SJSA1 (cell line): ENCODE data around the genes MRPL54 and STAP2.

DNA sequence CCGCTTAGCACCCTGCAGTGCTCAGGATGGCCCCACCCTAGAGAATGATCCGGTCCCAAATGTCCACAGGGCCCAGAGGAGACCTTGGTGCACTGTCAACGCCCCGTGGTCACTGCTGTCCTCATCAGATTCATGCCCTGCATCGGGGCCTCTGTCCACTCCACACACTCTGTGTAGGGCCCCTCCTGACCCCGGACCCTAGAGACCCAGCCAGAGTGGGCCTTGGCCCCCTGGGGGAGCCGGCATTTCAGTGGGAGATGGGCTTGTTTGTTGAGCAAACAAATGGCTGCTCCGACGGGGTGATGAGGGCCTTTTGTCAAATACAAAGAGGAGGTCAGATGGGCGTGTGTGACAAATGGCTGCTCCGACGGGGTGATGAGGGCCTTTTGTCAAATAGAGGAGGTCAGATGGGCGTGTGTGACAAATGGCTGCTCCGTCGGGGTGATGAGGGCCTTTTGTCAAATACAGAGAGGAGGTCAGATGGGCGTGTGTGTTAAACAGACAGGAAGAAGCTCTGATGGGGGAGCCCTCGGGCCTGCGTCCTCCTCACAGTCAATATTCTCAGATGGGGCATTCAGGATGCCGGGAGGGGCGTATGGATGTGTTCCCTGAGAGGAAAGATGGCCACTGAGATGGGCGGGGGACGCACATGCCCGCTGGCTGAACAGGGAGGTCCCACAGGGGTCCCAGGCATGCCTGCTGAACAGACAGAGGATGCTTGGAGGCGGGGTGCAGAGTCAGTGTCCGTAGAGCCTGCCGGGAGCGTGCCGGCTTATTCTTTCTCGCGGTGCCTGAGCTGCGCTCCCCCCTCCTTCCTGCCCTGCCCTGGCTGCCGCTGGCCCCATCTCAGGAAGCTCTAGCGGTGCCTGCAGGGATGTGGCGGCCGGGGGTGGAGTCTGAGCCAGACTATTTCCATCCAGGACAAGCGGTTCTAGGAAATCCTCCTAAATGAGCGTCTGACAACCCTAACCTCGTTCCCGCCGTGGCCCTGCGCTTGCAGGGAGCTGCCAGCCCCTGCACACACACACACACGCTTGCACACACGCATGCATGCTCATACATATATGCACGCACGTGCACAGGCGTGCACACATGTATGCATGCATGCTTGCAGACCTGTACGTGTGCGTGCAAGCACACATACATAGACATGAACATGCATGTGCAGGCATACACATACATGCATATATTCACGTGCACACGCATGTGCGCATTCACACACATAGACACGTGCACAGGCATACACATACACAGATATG is 36.1 kb downstream of the SMIM24 start:
- RAMPAGE, long total RNA = no peak

DNA sequence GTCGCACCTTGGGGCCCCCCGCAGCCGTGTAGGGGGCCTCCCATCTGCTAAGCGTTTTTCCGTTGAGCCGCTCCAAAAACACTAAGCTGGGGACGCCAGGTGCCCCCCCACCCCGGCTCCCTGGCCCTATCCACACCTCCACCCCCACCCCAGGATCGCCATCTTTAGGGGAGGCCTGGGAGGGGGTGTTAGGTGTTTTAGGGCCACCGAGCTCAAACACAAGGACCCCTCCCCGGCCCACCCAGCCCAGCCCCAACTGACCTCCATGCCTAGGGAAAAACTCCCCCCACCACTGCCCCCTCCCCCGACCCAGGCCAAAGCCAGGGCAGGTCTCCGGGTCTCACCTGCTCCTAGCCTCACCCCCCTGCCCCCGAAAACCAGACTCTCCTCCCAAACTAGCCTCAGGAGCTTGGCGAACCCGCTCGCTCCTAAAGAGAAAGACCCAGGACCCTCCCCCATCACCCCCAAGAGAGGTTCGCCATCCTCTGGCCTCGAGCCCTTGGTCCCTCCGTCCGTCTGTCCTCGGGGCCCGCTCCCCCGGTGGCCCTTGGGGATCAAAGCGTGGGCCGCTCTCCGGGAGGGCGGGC is 15.9 kb downstream of the SMIM24 start:
- RAMPAGE, long total RNA = no peak

- RAMPAGE, long total RNA = no peak
These were observed 9.6 kb downstream of the SMIM24 start for GRCh38 chr19:3470719-3471091.

DNA sequence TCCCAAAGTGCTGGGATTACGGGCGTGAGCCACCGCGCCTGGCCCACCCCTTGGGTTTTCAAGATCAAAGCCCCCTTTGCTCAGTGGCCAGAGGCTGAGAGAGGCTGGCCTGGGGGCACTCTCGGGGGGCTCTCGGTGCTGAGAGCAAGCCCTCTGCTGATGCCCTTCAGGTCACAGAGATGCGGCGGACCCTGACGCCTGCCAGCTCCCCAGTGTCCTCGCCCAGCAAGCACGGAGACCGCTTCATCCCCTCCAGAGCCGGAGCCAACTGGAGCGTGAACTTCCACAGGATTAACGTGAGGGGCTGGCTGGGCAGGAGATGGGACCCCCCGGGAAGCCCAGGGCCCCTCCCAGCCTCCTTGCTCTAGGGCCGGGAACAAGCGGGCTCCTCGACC is 13.3 kb upstream of the TEKTIP1 start:
- RAMPAGE, long total RNA = no peak

- RAMPAGE, long total RNA = no peak
These were observed 1.7 kb upstream of the TBXA2R start for GRCh38 chr19:3608085-3609115.

- RAMPAGE, long total RNA = no peak
These were observed 6.2 kb upstream of the TBXA2R start for GRCh38 chr19:3612849-3613301.

DNA sequence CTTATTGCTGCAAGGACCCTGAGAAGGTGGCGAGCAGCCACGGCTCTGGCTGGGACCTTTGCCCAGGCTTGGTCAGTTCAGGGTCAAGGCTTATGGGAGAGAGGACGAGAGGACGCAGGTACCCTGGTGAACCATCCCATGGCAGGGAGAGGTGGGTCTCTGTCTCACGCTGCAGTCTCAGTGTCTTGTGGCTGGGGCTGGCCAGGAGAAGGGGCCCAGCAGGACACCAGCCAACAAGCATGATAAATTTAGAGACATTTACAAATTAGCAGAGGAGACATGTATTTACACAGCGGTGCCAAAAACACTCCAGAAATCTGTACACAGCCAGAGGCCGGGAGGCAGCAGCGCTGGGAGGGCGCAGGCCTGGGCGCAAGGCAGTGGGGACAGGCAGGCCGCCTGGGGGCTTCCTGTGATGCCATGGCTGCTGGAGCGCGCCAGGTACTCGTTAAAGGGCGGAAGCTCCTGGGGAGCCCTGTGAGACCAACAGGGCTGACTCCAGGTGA is 7.0 kb upstream of the TBXA2R start:
- RAMPAGE, long total RNA = no peak

DNA sequence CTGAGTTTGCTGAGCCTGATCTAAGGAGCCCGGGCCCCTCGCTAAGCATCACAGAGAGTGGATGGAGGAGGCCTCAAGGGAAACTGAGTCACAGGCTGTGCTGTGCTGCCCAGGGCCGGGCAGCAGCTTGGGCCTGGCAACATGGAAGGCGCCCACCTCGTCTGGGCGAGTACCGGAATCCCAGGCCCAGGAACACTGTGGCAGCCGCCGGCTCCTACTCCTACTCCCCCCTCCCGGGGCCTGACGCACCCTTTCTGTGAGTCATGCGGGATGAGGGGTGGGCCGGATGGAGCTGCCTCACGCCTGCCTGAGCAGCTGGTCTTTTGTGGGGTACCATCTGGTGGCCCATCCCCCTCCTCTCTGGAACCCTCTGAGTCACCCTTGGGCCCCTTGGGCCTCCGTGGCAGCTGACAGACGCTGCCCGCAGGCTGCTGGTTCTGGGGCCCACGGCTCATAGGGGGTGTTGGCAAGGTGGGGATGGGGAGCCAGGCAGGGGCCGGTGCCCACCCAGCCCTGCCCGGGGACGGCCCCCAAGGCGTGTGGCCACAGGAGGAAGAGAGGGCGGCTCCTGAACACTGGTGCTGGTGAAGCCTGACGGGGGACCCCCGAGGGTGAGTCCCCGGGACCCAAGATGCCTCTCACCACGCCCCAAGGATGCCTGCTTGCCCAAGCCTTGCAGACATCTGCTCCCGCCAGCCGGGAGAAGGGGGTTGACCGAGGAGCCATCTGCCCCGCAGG is 29.2 kb upstream of the CACTIN start:
- RAMPAGE, long total RNA = no peak

- RAMPAGE, long total RNA = no peak
These were observed 32.0 kb downstream of the PIP5K1C start for GRCh38 chr19:3668168-3668698.

GRCh38 chr19:3682608-3683389 is 17.5 kb downstream of the PIP5K1C start:
- RAMPAGE, long total RNA = no peak

DNA sequence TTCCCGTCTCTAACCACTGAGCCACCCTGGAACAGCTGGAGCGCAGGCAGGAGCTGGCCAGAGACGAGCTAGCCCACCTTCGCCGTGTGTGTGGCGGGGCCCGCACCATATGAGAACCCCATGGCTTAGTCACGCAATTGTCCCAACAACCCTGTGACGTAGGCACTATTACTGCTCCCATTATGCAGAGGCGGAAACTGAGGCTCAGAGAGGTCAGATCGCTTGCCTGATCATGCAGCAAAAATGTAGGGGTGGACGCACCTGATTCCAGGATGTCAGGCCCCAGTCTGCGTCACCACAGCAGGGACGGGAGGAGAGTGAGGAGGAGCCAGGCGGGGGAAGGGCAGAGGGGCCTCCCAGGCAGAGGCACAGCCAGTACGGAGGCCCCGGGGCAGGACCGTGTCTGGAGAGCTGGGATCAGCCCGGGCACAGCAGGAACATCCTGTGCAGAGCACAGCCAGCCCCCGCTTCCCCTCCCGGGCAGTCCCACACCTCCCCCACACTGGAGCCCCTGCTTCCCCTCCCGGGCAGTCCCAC is 16.8 kb downstream of the PIP5K1C start:
- RAMPAGE, long total RNA = no peak

DNA sequence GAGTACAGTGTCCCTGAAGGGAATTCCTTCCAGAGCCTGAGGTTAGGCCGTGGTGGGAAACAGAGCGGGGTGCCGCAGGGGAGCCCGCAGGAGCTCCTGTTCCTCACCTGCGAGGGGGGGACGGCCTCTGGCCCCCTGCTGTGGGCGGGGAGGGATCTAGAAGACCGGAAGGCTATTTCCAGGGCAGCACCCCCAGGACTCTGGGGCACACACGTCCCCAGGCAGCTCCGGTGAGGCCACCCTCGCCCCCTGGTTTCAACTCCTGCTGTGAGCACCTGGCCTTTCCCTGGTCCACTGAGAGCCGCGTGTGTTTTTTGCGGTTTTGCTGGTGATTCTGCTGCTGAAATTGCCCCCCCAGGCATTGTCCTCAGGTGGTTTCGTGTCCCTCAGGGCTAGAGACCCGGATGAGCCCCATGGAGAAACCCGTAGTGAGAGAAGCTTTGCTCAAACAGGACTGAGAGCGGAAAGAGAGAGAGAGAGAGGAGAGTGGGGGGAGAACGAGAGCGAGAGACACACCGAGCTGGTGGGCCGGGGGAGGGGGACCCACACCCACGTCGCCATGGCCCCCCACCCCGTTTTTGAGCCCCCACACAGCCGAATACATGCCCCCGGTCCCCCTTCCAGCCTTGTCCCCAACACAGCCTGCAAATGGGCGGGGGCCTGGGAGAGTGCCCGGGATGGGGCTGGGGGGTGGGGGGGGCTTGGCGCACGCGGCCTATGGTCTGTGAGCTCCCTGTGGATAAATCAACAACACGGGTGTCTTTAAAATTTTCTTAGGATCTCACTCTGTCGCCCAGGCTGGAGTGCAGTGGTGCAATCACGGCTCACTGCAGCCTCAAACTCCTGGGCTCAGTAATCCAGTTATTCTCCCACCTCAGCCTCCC is 11.8 kb downstream of the PIP5K1C start:
- RAMPAGE, long total RNA = no peak

GRCh38 chr19:3692940-3693810 is 7.1 kb downstream of the PIP5K1C start:
- RAMPAGE, long total RNA = no peak

DNA sequence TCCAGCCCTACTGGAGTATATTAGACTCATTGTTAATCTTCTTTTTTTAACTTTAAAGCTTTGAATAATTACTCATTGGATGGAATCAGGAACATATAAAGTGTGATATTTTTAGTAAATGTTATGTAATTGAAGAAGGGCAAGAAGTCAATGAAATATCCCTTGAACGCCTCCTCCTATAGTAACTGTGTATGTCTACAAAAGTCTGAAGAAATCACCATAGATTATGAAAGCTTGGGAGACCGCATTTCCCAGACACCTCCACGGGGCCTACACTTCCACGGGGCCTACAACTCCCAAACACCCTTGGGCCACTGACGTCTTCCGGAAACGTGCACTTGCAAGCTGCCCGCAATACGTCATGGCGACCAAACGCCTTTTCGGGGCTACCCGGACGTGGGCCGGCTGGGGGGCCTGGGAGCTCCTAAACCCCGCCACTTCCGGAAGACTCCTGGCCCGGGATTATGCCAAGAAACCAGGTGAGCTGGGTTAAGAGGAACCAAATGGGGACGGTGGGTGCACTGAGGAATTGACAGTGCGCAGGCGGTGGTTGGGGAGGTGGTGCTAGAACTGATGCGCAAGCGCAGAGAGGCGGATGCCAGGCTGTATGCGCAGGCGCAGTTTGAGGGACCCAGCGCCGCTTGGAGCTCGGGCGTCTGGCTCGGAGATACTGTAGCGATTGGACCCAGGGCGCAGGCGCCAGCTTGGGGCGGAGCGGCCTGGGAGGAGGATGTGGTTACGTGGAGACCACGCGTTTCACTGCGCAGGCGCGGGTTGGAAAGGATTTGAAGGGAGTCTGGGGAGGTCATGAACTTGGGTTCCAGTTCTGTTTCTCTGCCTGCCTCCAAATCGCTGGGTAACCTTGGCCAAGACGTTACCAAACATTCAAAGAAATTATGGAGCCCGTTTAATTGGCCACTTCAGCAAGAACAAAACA is at the start of gene MRPL54:
TSS of gene MRPL54 (plus strand) at position 343 of the 937 bp plus-strand sequence.
- RAMPAGE, long total RNA = start-site peak on the plus strand centred at position 328 of the sequence, 50 bp wide, 27 and 32 reads in 2 replicates

- RAMPAGE, long total RNA = no peak
These were observed 5.2 kb upstream of the DAPK3 start for GRCh38 chr19:3975667-3976839.

- RAMPAGE, long total RNA = no peak
These were observed 4.6 kb downstream of the ZBTB7A start for GRCh38 chr19:4061911-4062623.

DNA sequence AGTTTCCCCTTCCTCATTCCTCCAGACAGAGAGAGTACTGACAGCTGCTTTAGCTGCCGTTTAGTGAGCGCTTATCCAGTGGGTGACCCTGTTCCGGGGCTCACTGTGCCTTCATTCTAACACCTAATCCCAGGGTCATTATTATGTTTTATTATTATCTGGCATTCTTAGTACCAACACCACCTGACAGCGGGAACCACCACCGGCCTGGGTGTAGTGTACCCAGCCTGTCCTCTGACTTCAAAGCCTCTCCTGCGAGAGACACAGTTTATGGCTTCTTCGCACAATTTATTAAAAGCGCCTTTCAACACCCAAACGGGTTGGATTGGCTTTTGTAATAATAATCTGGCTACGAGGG is 1.3 kb upstream of the ZBTB7A start:
- RAMPAGE, long total RNA = no peak

DNA sequence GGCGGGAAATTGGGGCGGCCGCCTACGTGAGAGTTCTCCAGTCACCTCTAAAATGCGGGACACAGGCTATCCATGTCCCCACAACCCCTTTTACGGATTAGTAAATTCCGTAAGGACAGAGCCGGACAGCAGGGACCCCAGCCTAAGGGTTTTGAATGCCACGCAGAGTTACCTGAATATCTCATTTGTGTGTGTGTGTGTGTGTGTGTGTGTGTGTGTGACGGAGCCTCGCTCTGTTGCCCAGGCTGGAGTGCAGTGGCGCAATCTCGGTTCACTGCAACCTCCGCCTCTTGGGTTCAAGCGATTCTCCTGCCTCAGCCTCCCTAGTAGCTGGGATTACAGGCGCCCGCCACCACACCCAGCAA is 273 bp downstream of the ANKRD24 start:
- RAMPAGE, long total RNA = no peak

GRCh38 chr19:4288282-4288615 is 9.2 kb downstream of the SHD start:
- RAMPAGE, long total RNA = no peak

DNA sequence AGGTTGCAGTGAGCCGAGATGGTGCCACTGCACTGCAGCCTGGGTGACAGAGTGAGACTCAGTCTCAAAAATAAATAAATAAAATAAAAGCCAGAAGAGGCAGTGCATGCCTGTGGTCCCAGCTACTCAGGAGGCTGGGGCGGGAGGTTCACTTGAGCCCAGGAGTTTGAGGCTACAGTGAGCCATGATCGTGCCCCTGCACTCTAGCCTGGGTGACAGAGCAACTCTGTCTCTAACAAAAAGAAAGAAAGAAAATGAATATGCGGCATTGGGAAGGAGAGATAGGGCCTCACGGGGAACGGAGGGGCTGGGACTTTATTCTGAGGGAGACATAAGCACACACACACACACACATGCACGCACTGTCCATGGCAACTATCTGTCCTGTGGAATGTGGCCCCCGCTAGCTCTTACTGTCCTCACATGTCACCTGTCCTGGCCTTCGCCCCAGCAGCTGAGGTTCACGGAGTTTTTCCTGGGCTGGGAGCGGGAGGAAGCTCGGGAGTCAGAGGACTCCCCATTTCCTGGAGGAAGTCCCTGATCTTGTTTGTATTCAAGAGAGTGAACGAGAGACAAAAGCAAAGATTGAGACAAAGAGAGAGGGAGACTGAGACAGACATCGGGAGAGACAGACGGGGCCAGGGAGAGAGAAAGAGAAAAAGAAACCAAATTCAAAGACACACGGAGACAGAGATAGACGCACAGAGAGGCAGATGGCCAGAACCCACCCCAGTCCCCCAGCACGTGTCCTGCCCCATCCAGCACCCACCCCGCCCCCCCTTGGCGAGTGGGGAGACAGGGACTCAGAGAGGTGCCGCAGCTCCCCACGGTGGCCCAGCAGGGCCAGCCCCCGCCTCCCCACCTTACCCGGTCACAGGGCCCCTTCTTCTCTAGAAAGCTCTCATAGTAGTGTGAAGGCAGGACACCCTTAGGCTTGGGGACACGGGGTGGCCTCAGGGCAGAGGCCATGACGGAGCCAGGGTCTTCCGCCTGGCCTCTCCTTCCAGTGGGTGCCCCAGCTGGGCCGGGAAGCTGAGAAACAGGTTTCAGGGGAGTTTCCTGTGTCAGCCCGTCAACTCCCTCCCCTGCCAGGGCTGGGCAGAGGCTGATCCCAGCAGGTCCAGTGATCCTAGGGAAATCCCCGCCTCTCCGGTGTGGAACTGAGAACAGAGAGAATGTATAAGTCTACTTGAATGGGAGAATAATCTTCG is at the start of gene STAP2:
TSS of gene STAP2 (minus strand) at position 1,043 of the 1,211 bp plus-strand sequence.
- RAMPAGE, long total RNA = no peak